ENCODE measurements around the gene GRID2.

DNA sequence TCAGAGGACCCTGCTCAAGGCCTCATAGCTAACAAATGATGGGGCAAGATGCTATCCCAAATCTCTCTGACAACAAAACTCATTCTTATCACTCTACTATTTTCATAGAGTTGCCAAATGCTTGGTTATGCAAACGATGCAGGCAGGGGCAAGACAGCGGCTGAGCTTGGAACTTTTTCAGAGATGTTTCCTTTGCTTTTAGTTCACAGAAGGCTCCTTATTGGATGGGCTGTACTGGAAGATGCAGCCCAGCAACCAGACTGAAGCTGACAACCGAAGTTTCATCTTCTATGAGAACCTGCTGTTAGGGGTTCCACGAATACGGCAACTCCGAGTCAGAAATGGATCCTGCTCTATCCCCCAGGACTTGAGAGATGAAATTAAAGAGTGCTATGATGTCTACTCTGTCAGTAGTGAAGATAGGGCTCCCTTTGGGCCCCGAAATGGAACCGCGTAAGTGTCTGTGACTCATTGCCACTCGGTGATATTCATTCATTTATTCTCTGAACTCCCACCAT lies 30.7 kb downstream of the PKD2 start:
- PRO-cap = no peak
- RAMPAGE, long total RNA = no peak

DNA sequence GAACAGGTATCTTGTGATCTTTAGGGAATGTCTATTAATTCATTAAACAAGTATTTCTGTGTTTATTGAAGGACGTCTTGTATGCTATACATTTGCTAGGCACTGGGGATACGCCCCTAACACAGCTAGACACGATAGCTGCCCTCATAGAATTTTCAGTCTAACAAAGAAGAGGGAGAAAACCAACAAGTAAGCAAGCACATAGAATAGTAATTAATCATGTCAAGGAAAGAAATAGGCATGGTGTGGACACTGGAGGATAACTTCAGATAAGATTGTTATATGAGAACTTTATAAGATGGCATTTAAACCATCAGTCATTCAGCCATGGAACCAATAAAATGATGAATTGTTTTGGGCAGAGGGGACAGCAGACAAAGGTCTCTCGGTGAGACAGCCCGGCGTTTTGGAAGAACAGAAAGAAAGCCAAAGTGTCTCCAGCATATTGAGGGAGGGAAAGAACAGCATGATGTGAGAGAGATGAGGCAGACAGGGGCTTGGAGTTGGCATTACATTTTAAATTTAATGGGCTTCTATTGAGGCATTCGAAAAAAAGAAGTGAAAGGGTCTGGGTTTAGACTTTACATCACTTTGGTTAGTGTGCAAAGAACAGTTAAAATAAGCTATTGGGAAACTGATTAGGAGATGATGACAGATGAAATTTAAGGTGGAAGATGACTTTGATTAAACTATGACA lies 843 bp upstream of the PPM1K start:
- PRO-cap = no peak
- RAMPAGE, long total RNA = no peak

DNA sequence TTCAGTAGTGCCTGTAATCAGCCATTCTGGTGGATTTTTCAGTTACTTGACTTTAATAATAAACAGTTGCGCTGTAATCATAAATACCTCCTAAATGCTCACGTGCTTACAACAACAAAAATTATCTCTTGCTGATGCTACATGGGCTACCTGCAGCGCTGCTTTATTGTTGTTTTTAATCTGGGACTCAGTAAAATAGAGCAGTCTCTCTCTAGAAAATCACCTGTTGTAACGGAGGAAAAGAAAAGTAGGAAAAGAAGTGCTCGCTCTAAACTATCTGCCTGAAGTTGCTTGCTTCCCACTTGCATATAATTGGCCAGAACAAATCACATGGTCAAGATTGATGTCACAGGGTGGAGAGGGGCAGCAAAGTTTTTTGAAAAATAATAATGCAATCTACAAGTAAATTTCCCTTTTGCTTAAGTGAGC lies 8.3 kb upstream of the HERC6 start:
- PRO-cap = no peak
- RAMPAGE, long total RNA = no peak

DNA sequence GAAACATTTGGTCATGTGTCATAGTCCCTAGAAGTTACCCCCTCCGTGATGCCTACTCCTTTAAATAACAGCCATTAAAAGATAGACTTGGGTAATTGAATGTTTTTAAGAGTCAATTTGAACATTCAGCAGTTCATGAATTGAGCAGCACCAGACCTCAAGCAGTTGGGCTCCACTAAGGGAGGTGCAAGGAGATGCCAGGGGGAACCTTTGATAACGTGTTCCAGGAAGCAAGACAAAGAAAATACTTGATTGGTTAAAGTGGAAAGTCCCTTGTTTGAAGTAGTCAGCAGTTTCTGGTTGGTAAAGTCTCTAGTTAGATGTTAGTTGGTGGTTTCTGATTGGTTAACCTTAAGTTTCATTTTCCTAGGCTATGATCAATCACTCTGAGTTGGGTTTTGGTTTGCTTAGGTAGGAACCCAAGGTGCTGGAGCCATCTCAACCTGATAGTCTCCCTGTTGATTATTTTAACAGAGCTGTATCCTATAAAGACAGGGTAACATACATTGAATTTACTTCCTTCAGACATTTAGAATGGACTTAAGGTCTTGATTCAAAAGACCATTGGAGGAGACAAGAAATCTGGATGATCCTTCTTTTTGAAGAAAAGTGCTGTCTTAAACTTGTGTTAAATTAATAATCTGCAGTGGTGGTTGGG lies 4.0 kb downstream of the HERC6 start:
- PRO-cap = no peak
- RAMPAGE, long total RNA = no peak

GRCh38 chr4:88613089-88613991 lies 21.1 kb downstream of the HERC3 start:
- PRO-cap = no peak
- RAMPAGE, long total RNA = no peak

GRCh38 chr4:88655841-88656495 lies 41.7 kb downstream of the NAP1L5 start:
- PRO-cap = no peak
- RAMPAGE, long total RNA = no peak

- PRO-cap = no peak
- RAMPAGE, long total RNA = no peak
Observed at GRCh38 chr4:88657523-88657884, 40.1 kb downstream of the NAP1L5 start.

- PRO-cap = no peak
- RAMPAGE, long total RNA = no peak
Observed at GRCh38 chr4:88758624-88759769, 61.4 kb upstream of the NAP1L5 start.

- PRO-cap = no peak
- RAMPAGE, long total RNA = no peak
Observed at GRCh38 chr4:88960444-88960907, 96.5 kb downstream of the FAM13A start.

DNA sequence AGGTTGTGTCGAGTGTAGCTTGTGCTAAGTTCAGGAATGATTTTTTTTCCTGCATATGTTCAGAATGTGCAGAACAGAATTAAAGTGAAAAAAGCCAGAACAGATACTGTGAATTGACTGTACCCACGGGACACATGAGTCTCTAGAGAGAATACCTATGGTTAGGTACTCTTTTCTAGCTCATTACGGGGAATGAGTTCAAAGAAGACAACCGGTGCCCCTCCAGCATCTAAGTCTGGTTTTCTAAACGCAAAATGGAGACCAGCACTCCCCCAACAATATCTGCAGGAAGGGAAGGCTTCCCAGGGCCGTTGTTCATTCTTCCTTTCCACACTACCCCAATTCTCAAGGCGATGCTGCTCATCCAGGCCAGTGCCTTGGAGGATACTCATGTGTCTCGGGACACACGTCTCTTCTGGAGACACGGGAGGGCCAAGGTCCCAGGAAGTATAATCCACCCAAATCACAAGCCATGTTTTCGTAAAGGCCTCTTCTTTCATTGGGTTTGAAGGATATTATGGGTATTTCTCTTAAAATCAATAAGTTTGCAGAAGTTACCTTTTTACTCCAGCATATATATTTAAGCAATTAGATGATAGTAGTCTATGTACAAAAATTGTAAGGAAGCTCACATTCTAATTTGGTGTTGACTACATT lies 61.4 kb downstream of the GPRIN3 start:
- PRO-cap = no peak
- RAMPAGE, long total RNA = no peak

GRCh38 chr4:89303142-89303669 lies 4.4 kb downstream of the GPRIN3 start:
- PRO-cap = no peak
- RAMPAGE, long total RNA = no peak

- PRO-cap = no peak
- RAMPAGE, long total RNA = no peak
Observed at GRCh38 chr4:89316764-89317568, 9.4 kb upstream of the GPRIN3 start.

DNA sequence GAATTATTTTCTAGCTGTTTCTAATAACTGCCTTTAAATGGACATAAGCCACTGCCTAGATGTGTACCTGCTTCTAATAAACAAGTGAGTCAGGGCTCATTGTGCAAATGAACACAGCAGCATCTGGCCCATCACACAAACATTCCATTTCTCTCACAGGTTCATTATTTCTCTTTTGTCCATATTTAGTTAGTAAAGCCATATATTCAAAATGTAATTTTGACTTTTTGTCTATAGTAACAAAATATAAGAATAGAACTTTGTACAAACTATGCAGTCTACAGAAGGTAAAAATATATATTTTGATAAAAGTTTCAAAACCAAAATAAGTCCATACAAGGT lies 242.5 kb upstream of the GPRIN3 start:
- PRO-cap = no peak
- RAMPAGE, long total RNA = no peak

GRCh38 chr4:89681042-89681699 lies 155.8 kb downstream of the SNCA start:
- PRO-cap = no peak
- RAMPAGE, long total RNA = no peak

DNA sequence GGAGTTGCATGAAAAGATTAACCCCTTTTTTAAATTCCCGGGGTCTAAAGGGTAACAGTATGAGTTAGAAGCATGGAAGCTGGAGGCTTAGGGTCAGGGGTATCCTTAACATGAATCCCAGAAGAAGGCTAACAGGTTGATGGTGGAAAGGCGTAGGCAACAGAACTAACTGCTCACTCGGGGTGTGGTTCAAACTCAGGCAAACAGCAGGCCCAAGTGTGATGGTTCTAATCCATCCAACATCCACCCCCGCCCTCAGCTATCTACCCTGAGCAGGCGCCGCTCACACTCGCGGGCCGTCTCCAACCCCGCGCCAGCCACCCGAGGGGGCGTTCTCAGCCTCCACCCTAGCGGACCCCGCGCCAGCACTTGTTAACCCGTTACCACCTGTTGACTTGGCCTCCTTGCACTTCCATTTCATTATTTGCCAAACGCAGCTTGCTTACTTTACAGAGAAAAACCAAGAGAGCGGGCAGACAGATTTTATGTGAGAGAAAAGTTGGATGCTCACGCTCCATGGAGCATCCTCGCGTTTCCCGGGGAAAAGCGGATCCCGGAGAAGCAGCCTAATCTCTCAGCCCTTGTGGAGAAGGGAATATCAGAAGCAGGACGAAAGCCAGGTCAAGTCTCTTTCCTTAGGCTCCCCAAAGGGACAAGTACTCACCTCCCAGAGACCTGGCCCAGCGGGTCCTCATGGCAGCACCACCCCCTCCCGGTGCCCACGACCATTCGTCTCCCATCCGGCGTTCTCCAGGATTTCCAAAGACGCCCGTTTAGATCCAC lies 820 bp downstream of the SNCA start:
- PRO-cap = no peak
- RAMPAGE, long total RNA = no peak

DNA sequence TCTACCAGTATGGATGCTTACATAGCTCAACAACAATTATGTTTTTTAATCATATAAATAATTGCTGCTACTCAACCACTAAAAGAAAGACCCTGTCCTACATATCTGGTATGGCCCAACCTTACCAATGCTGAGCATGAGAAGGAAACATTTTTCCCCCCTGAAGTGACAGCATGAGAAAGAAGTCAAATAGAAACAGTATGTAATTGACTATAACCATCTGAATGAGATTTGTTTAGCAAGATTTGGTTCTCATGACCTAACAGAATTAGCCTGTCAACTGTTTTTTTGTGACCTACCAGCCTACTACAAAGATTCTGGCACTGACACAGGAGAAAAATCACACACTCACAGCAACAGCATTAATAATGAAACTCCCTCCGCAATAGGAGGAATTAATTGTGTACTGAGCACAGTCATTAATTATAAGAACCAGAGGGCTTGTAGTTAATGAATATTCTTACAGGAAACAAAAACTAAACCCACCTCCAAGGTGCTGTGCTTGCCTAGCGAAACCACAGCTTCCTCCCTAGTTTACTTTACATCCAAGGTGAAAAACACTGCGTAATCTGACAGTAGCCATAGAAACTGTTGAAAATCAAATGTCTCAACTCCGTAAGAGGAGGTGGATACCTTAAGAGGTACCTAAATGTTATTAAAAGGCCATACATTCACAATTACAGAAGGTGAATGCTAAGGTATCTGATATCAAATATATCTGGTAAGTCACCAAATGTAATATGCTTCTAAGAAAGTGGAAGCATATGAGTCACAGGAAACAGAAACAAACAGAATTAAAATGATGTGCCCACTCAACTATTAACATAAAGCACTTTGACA lies 34.9 kb downstream of the MMRN1 start:
- PRO-cap = no peak
- RAMPAGE, long total RNA = no peak

DNA sequence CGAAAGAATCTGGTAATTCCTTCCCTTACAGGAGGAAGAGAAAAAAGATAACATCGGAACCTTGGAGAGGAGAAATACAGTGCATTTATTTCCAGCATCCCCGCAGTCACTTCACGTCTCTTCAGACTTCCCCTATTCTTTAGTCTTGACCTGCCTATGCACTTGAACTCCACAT lies 318 bp upstream of the CCSER1 start:
- PRO-cap = no peak
- RAMPAGE, long total RNA = no peak

DNA sequence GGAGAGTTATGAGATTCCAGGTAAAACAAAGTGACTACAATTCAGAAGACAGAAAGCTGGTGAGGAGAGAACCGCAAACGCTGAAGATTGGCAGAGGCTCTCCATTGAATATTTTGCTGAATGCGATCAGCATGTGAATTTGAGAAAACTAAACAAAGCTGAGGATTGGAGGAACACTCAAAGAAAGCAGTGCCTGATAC lies 407.3 kb upstream of the GRID2 start:
- PRO-cap = no peak
- RAMPAGE, long total RNA = no peak

DNA sequence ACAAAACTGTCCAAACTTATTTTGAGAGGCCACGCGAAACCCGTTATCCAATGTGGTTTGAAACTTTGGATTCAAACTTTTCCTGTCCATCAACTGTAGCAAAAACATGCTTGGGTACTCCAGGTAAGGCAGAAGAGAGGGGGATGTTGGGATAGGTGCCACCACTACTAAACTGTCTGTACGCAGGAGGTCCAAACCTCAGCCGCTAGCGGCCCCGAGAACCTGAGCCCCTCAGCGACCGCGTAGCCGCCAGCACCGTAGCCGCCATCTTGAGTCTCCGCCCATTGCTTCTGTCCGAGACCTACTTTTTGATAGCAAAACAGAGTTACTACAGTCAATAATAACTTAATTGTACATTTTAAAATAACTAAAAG lies 120.0 kb upstream of the GRID2 start:
- PRO-cap = no peak
- RAMPAGE, long total RNA = no peak

DNA sequence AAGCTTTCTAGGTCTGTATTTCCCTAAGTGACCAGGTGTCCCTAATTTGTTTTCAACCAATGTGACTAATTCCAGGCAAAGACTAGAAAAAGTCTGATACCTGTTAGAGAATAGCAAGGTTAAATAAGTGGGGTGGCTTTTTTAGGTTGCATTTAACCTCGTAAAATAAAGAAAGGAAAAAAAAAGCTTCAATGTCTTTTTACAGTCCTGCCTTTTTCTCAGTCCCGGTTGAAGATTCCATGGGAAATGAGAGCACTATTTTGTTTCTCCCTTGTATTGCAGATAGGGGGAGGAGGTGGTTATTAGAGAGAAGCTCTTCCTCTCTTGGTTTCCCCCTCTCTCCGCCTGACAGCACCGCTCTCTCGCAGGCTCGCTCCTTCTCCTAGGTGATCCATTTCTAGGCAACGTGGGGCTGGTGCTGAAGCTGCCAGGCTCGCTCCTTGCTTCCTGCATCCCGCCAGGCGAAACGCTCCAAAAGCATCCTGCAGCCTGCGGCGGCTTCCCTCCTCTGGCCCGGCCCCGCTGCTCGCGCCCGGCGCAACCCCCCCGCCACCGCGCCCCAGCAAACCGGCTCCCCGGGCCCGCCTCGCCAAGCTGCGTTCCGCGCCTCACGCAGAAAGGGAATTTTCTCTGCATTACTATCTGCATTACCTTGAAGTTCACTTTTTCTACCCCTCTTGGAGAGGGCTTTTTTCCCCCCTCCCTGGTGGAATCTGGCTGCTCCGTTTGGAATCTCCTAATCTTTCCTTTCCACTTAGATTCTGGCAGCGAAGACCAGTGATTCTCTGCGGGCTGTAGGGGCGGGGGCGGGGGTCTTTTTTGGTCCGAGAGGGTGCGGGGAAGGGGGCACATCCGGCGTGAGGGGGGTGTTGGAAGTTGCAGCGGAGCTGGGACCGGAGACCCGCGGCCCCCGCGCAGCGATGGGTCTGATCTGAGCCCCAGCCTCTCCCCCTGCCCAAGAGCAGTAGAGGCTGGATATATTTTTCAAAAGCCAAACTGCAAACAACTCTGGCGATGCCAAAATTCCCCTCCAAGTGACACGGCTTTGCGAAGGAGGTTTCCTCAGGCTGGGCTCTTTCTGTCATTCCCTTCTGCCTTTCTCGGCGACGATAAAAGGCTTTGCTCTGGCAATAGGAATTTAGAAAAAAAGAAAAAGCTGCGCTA lies at the start of gene GRID2:
Gene GRID2 (plus strand): TSS at position 565 of the 1,164 bp plus-strand sequence.
- PRO-cap = no peak
- RAMPAGE, long total RNA = no peak

Measured in Karpas-422 (cell line).